Neural crest cell (in vitro differentiated cells): ENCODE results near the gene ICAM5.

GRCh38 chr19:9566693-9567432 is 17.4 kb downstream of the ZNF121 start:
- PRO-cap, result no peak

GRCh38 chr19:9808643-9809329 is 10.1 kb downstream of the FBXL12 start:
- PRO-cap, result no peak

DNA sequence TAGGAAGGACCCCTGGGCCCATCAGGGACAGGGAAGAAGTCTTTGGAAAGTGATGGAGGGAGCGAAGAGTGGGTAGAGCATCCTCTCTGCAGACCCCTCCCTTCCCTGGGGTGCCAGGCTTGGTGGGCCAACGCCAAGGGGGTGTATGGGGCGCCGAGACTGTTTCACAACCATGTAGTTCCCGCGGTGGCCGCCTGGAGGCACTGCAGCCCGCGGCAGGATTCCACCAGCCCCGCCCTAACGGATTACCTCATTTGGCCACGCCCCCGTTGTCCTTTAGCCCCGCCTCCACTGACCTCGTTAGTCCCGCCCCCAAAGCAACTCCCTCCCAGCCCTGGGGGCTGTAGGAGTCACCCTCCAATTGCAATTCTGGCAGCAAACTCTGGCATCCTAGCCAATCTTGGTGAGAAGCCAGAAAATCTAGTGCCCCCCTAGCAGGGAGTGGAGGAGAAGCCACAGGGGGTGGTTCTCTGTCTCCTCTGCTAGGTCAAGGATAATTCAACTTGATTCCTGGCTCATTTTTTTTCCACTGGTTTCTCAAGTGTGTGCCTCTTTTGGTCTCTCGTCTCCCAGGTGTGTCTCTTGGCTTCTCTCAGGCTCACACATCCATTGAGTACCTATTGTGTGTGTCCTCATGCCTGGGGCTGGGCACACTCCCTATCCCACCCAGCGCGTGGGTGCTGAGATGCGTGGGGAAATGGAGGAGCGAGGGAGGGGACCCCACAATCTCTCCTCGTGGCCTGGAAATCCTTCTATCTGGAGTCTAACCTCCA is 2.1 kb downstream of the OLFM2 start:
- PRO-cap, result no peak

- PRO-cap, result no peak
Observed at GRCh38 chr19:9966404-9967102, 30.2 kb upstream of the OLFM2 start.

DNA sequence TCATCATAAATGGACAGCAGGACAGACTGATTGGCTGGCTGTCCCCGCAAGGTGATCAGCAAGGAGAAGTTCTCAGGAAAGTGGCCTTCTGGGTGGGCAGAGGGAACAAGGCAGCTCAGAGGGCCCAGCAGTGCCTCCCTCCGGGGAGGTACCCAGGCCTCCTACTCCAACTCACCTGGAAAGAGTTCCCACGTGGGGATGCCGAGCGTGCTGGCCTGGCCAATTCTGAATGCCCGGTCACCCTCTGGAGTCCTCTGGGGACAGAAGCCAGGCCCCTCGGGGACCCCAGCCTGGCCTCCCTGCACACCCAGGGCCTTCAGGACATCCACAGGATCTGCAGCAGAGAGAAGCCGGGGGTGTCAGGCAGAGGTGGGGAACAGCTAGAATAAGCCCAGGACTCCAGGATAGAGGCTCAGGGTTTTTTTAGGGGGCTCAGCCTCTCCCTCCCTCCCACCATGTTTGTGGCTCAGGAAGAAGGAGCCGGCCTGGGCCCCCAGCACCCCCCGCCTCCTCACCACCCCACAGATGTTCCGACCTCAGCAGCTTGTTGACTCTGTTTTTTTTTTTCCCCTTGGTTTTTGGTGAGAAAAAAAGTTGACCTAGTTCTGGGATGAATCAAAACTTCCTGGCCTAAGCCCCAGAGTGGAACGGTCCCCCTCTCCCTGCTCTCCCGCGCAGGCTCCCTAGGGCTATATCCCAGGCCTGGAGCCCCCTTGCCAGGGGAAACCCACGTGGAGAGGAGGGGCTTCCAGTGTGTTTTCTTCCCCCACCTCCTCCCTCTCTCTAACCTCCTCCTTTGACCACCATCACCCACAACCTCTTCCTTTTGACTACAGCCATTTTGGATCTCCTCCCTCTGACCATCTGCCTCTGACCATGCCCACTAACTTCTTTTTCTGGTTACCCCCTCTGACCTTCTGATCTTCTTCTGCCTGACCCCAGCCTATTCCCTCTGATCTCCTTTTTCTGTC is 4.1 kb downstream of the COL5A3 start:
- PRO-cap, result no peak

GRCh38 chr19:10090719-10091516 is 4.8 kb downstream of the SHFL start:
- PRO-cap, result no peak

DNA sequence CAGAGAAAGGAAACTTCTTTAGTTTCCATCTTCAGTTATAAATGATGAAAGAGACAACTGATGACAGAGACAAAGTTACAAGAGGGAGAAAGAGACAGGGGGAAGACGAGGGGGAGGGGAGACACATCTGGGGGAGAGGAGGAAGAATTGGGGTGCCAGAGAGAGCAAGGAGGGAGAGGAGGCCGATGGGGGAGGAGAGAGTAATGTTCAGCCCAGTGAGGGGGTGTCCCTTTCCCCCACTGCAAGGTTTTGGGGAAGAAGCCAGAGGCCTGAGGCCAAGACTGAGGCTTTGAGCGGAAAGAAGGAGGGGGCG is 699 bp upstream of the PPAN start:
- PRO-cap, result no peak

GRCh38 chr19:10120617-10121203 is 1.0 kb upstream of the EIF3G start:
- PRO-cap, result no peak

- PRO-cap, result no peak
Observed at GRCh38 chr19:10121835-10122418, 2.2 kb upstream of the EIF3G start.

- PRO-cap, result no peak
Observed at GRCh38 chr19:10289240-10290211, at the start of gene ICAM5. Gene ICAM5, plus strand, starts transcription at chr19:10289952.

GRCh38 chr19:10316358-10316891 is 610 bp upstream of the FDX2 start:
- PRO-cap, result no peak

DNA sequence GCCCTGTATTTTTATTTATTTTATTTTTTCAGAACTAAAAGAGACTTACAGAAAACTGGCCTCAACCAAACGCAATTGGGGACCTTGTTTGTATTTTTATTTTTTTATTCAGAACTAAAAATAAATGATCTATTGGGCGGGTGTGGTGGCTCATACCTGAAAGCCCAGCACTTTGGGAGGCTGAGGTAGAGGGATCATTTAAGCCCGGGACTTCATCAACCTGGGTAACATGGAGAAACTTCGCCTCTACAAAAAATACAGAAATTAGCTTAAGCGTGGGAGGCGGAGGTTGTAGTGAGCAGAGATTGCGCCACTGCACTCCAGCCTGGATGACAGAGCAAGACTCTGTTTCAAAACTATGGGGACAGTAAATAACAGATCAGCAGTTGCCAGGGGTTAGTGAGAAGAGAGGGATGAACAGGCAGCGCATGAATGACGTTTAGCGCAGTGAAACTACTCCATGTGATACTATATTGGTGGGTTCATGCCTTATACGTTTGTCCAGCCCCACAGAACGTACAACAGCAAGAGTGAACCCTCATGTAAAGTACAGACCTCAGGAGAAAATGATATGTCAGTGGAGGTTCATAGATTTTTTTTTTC is 7.0 kb upstream of the ICAM3 start:
- PRO-cap, result no peak

GRCh38 chr19:10518987-10519384 is 1.7 kb upstream of the S1PR5 start:
- PRO-cap, result no peak

DNA sequence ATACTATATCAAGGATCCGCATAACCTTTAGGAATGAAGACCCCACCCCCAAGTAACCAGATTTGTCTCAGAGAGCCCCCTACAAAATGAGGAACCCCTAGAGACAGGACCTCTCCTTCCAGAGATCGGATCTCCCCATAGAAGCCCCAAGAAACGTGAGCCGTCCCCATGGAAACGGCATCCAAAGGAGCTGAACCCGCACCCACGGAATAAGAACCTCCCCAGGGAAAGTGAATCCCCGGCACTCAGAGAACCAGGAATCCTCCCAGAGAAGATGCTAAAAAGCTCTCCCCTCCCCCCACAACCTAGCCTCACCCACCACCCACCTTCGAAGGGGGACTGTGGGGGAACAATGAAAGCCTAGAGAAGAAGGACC is 763 bp downstream of the CDKN2D start:
- PRO-cap, result no peak

- PRO-cap, result no peak
Observed at GRCh38 chr19:10655219-10655644, 1.1 kb downstream of the ILF3 start.

DNA sequence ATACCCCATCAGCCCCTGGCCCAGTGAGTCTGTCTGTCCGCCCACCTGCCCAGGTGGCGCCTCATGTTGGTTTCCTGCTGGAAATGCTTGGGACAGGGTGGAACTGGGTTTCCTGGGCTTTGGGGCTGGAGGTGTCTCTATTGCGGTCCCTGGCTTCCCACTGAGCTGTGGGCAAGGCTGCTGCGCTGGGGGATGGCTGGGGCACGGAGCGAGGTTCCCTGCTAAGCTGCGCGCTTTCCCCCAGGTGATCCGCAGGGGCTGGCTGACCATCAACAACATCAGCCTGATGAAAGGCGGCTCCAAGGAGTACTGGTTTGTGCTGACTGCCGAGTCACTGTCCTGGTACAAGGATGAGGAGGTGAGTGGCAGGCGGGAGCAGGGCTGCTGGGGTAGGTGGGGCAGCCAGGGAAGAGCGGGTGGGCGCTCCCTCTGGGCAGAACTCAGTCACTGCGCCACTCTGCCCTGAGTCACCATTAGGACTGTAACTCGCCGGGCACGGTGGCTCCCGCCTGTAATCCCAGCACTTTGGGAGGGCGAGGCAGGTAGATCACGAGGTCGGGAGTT is 23.9 kb downstream of the TMED1 start:
- PRO-cap, result no peak

- PRO-cap, result no peak
Observed at GRCh38 chr19:10828872-10829776, 6.9 kb downstream of the TMED1 start.

DNA sequence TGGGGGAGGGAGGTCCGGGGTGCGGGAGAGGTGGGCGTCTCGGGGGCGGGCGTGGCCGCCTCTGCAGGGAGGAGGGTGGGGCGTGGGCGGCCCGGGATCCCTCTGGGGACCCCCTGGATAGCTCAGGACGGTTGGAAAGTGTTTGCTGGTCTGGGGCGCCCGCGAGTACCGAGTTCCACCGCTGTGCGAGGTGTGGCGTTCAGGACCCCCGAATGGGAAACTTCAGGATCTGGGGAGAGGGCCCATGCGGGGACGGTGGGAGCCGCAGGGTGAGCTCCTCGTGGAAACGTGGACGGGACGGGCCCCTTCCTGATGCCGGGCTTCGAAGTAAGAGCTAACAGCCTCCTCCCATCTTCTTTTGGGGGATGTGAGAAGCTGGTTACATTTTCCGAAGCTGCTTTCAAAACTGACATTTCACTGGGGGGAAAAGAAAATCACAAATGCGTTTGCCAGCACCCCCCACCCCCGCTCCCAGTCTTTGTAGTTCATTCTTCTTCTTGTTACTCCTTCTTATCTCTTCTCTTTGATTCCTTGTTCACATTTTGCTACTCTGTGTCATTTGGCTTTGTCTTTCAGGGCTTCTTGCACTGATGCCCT is 1.0 kb downstream of the CARM1 start:
- PRO-cap, result bidirectional peak, plus-strand start at position 225 of the sequence, minus-strand start at position 140 of the sequence

DNA sequence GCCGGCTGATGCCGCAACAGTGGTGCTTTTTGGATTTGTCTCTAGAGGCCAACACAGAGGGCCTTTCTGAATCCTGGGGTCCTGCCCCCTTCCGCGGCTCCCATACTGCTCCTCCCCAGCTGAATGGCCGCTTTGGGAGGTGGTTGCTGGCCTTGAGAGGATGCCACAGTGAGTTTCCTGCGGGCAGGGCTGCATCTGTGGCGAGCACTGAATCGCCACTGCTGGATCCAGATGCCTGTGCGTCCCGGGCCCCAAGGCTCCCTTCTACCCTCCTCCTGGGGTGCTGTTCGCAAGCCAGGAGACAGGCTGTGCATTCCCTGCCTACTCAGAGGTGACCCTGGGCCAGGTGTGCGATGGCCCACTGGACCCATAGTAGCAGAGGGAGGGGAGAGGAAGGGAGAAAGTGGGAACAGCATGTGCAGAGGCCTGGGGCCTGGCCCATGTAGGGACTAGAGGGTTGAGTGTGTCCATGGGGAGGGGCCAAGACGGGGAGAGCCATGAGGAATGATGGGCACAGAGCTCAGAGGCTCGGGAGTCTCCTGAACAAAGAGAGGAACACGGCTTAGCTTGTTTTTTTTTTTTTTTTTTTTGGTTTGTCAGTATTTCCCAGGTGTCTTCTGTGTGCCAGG is 27.2 kb downstream of the CARM1 start:
- PRO-cap, result no peak

DNA sequence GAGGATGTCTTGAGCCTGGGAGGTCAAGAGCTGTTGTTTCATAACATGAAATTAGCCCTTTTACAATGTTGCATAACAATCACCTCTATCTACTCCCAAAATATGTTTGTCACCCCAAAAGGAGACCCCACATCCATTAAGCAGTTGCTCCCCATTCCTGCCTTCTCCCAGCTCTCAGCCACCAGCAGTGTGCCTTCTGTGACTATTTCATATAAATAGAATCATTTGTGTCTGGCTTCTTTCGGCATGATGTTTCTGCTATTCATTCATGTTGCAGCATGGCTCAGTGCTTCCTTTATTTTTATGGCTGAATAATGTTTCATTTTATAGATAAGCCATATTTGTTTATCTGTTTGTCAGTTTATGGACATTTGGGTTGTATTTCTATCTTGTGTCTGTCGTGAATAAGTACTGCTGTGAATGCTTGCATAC is 28.2 kb downstream of the YIPF2 start:
- PRO-cap, result no peak